Bronchial lymph node (tissue), 1 donor: ENCODE data around the genes PBLD and DDX21.

DNA sequence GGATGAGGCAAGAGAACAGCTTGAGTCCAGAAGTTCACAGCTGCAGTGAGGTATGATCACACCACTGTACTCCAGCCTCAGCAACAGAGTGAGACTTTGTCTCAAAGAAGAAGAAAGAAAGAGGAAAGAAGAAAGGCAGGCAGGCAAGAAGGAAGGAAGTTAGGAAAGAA, 13.2 kb upstream of the HNRNPH3 start:
- PRO-cap = no peak

- PRO-cap = bidirectional peak, plus-strand start at chr10:68332715, minus-strand start at chr10:68332772; bidirectional peak, plus-strand start at chr10:68332970, minus-strand start at chr10:68332928; unidirectional peak, minus-strand start at chr10:68333087; unidirectional peak, minus-strand start at chr10:68333242
Measured at GRCh38 chr10:68332586-68333632, at the start of gene PBLD. PBLD (minus strand) TSS chr10:68332928.

- PRO-cap = no peak
Measured at GRCh38 chr10:68336911-68337532, 4.3 kb upstream of the PBLD start.

DNA sequence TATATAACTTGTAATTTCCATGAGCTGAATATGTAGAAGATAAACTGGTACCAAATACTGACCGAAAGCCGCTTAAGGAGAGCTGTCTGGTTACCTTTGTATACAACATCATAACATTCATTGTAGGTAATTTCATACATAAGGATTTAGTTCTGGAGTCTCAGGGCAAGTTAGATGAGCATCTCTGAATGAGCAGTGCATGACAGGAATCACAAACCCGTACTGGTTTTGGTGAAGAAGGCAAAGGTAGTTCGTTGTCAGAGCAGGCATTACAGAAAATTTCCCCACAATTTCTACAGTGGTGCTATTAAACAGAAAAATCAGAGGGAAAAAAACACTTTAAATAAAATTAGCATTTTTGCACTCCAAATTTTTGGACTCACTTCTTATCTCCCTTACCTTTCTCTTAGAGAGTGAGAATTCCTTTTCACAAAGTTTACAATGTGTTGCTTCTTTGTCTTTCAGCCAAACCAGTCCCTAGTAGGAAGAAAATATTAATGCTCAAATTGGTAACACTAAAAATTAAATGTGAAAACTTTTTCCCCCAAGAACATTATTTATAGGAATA, 13.0 kb upstream of the PBLD start:
- PRO-cap = no peak

DNA sequence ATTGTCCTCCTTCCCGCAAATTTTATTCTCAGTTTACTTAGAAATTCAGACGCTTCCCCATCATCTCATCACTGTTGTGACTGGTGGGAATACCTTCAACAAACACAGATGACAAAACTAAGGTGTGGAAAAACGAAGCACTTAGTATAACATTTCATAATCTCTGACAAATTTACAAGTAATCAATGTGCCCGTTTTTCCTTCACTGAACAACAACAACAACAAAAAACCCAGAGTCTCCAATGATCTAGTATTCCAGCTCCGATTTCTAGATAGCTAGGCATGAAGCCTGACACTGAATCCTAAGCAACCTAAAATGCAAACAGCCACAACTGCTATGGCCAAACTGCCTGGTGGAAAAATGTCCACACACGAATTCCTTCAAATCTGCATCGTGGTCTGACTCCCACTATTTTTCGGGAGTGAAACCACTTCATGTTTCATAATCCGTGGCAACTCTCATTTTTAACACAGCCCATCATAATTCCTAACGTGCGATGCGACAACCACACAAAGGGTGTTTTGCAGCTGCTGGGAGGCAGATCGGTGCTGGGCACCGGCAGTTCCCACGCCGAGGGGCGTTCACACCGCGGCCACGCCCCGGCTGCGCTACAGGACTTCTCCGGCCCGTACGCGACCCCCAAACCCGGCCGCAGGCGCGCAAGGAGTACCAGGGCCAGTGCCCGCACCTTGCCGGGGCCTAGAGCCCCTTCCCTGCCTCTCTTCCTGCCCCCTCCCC, 949 bp downstream of the RUFY2 start:
- PRO-cap = unidirectional peak, plus-strand start at position 643 of the sequence

DNA sequence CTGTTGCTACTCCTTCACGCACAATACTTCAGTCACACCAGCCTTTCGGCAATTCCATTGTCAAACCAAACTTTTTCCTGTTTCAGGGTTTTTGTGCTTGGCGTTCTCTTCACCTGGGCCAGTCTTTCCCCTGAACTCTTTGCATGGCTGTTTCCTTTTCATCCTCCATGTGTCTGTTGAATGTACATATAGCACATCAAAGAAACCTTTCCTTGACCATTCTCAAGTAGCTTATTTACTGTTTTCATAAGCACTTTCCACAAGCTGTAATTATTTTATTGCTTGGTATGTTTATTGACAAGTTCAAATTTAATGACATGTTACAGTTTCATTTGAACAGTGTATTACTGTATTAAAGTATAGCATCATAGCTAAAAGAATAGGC, 5.9 kb upstream of the DNA2 start:
- PRO-cap = no peak

DNA sequence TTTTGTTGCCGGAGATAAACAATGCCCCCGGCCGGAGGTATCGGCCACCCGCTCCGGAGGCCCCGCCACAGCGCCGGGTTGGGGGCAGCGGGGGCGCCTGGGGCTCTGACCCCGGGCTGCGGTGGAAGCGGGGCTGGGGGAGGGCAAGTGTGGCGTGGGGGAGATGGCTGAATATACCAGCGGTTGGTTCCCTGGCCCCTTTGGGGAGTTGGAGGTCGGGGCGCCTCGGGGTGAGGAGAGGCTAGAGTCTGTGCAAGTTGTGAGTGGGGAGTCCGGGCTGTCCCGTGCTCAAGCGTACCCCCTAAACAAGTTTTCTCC, 758 bp downstream of the TET1 start:
- PRO-cap = no peak

GRCh38 chr10:68599931-68600815, 40.0 kb downstream of the TET1 start:
- PRO-cap = no peak

GRCh38 chr10:68779851-68780589, 47.3 kb upstream of the STOX1 start:
- PRO-cap = no peak

- PRO-cap = no peak
Measured at GRCh38 chr10:68876823-68877336, 24.2 kb upstream of the DDX50 start.

GRCh38 chr10:68903984-68904446, 2.9 kb downstream of the DDX50 start:
- PRO-cap = no peak

- PRO-cap = bidirectional peak, plus-strand start at chr10:68956190, minus-strand start at chr10:68956117
Measured at GRCh38 chr10:68955317-68956354, at the start of gene DDX21. DDX21 (plus strand) TSS chr10:68956170.

GRCh38 chr10:69047466-69048034, 40.4 kb upstream of the SRGN start:
- PRO-cap = no peak

DNA sequence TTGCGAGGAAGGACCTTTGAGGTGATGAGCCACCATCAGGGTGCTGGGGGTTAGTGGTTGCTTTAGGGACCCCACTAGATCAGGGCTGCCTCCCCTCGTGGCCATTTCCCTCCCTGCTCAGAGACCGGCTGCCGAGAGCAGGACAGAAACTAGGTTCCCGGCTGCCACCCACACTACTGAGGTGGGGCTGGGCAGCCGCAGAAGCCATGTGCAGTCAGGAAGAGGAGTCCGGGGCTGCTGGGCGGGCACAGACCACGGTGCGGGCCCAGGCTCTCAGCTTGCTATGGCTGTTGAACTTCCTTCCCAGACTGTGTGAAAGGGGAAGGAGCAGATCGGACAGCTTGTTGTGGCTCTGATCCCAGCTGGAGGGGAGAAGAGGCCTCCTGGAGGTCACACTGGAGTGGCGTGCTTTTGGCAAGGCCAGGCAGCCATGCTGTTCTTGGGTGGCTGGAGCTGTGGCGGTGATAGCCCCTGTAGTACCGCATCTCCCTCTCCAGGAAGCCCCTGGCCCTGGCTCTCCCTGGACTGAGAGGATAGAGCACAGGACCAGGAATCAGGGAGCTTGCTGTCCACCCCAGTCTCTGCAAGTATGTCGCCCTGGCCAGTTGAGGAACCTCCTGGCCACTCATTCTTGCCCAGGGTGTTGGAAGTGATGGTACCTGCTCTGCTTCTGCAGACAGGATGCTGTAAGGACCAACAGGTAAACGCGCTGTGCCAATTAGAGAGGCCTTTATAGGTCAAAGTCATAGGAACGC, 16.5 kb downstream of the HK1 start:
- PRO-cap = bidirectional peak, plus-strand start at position 311 of the sequence, minus-strand start at position 178 of the sequence

- PRO-cap = no peak
Measured at GRCh38 chr10:69338071-69338802, 19.6 kb downstream of the HK1 start.

- PRO-cap = no peak
Measured at GRCh38 chr10:69338803-69339666, 20.4 kb downstream of the HK1 start.

DNA sequence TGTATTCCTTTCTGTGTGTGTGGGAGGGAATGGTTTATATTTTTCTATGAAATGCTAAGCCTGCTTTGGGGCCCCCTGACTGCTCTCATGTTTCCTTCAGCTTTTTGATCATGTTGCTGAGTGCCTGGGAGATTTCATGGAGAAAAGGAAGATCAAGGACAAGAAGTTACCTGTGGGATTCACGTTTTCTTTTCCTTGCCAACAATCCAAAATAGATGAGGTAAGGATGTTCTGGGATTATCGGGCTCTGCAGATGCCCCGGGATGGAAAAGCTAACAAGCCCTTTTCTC, 46.0 kb downstream of the HK1 start:
- PRO-cap = no peak

GRCh38 chr10:69375212-69376449, 41.1 kb downstream of the TACR2 start:
- PRO-cap = no peak

- PRO-cap = no peak
Measured at GRCh38 chr10:69574549-69575257, 1.5 kb upstream of the NEUROG3 start.

- PRO-cap = no peak
Measured at GRCh38 chr10:69646246-69646731, 16.2 kb downstream of the FAM241B start.